Psoas muscle (tissue), 2 donors: ENCODE measurements around the genes SLC35D1, DEPDC1 and PTGER3.

- PRO-cap, 2 experiments: peak in 2 of 2 experiments; most common plus-strand start chr1:67053730 (in 2); most common minus-strand start chr1:67053950 (in 2)
These were observed at the start of gene SLC35D1 for GRCh38 chr1:67053279-67054269. SLC35D1 (minus strand) TSS chr1:67054148.

DNA sequence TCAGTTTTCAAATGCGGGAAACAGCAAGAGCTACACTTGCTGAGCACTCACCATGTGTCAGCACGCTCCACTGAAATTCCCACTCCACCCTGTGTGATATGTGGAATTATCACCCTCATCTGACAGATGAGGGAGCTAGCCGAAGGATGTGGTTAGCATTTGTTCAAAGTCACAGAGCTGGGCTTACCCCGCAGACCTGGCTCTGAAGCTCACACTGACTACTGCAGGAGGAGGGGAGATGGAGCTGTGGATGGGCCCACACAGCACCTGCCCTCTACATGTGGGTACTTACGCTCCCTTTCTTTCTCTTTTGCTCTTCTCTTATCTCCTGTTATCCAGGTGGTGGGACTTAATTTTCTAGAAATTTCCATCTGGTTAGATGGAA lies 29.2 kb downstream of the IL12RB2 start:
- PRO-cap, 2 experiments: no peak in any of the 2 experiments

DNA sequence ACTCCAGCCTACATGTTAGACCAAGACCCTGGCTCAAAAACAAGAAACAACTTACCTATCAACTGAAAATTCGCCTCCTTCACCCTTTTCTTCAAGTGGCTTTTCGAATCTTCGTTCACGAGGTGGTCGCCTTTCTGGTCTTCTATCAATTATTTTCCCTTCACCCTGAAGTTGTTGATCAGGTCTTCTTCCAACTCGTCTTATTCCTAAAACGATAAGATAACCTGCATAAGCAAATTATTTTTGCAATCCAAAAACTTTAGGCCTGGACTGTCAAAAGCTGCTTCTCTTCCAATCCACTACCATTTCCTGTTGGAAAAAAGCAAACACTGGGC lies 4.2 kb downstream of the SERBP1 start:
- PRO-cap, 2 experiments: no peak in any of the 2 experiments

- PRO-cap, 2 experiments: no peak in any of the 2 experiments
These were observed 48.8 kb upstream of the SERBP1 start for GRCh38 chr1:67478912-67479520.

- PRO-cap, 2 experiments: no peak in any of the 2 experiments
These were observed 94.2 kb upstream of the SERBP1 start for GRCh38 chr1:67524065-67525090.

DNA sequence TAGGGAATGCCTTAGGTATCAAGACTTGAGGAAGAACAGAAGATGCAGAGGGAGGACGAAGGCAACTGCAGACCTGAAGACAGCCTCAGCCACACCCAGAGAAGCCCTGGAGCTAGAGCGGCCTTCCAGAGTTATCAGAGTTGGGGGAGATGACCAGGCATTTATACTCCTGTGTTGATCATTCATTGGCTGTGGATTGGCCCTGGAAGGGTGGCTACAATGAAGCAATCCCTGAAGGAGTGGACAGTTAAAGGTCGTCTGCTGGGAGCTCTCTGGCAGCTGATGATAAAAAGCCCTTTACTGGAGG lies 126.6 kb upstream of the GADD45A start:
- PRO-cap, 2 experiments: no peak in any of the 2 experiments

DNA sequence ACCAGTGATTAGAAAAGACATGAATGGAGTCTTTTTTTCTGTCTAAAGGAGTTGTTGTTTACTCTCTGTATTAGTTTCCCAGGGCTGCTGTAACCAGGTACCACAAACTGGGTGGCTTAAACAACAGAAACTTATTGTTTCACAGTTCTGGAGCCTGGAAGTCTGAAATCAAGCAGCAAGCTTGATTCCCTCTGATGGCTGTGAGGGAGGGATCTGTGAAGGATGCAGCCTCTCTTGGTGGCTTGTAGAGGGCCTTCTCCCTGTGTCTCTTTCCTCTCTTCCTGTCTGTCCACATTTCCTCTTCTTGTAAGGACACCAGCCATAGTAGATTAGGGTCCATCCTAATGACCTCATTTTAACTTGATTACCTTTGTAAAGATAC lies 104.9 kb upstream of the GADD45A start:
- PRO-cap, 2 experiments: no peak in any of the 2 experiments

GRCh38 chr1:67682543-67682920 lies 2.5 kb upstream of the GADD45A start:
- PRO-cap, 2 experiments: no peak in any of the 2 experiments

DNA sequence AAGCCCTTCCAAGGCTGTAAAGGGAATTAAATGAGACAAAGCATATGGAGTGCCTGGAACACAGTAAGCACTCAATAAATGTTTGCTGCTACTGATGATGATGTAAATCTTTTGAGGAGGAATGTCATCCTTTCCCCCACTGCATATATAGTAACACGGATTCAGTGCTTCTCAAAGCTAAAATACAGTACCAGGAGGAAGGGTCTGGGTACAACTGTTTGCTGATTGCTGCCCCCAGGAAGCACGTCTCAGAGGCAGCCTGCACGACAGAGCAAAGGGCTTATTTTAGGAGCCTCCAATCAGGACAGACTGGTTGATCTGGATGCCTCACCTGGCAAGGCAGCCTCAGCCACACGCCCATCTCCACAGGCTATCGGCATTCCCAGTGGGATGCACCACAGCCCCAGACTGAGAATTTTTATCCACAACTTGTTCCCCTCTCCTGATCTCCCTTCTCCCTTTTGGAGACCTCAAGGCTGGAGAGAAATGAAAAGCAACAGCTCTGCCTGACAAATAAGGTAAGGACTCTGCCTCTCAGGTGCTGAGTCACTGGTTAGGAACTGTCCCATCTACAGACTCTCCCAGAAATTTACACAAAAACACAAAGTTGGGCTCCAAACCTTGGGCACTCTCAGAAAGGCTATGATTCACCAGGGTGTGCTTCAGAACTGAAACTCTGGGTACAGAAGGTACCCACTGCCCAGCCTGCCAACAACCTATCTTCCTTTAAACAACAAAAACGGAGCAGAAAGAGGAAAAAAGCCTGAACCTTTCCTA lies 64.5 kb downstream of the GADD45A start:
- PRO-cap, 2 experiments: no peak in any of the 2 experiments

GRCh38 chr1:67766855-67767638 lies 66.2 kb downstream of the GNG12 start:
- PRO-cap, 2 experiments: no peak in any of the 2 experiments

DNA sequence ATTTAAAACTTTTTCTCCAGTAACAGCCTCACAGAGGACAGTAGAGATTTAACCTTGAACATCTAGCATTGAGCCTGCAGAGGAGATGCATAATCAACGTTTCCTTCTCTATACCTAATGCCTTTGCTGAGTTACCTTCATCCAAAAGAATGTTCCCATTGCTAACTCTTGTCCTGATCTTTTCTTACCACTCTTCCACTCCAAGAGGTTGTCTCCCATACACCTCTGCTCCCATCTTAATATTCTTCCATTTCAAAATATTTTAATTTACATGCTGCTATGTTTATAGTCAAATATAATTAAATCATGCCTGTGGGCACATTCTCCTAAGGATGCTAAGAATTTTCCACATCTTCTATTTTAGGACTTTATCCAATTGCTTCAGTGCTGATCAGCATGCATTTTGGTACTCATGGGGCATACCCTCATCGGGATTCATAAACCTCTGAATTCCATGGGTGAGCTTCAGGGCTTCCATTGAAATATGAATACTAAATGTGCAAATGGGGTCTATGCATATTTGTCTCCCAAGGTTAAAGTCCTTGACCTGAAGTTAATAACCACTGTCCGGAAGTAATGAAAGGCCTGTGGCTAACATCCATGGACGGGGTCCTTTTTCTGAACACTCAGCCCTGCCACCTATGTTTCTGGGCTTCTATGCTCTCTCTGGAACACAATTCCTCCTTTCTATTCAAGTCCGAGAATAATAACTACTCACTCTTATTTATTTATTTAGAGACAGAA lies 55.3 kb downstream of the WLS start:
- PRO-cap, 2 experiments: no peak in any of the 2 experiments

DNA sequence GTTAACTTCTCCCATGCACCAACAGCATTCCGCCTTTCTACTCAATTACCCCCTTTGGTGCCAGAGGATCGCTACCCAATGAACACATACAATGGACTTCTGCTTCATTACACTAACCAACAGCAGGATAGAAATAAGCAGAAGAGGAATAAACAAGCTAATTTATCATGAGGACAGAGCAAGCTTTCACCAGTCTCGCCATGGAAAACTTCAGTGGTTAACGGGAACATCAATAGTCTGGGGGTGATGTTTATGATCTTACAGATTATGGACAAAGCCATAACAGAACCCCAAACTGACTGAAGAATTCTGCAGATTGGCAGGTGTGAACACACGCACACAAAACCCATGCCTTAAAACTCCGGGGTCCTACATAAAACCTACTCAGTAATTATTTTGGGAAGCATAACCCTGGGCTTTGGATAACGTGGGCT lies 15.0 kb downstream of the WLS start:
- PRO-cap, 2 experiments: no peak in any of the 2 experiments

- PRO-cap, 2 experiments: no peak in any of the 2 experiments
These were observed at the start of gene DEPDC1 for GRCh38 chr1:68496212-68497628. DEPDC1 (minus strand) TSS chr1:68497082.

GRCh38 chr1:68796739-68797172 lies 299.9 kb upstream of the DEPDC1 start:
- PRO-cap, 2 experiments: no peak in any of the 2 experiments

DNA sequence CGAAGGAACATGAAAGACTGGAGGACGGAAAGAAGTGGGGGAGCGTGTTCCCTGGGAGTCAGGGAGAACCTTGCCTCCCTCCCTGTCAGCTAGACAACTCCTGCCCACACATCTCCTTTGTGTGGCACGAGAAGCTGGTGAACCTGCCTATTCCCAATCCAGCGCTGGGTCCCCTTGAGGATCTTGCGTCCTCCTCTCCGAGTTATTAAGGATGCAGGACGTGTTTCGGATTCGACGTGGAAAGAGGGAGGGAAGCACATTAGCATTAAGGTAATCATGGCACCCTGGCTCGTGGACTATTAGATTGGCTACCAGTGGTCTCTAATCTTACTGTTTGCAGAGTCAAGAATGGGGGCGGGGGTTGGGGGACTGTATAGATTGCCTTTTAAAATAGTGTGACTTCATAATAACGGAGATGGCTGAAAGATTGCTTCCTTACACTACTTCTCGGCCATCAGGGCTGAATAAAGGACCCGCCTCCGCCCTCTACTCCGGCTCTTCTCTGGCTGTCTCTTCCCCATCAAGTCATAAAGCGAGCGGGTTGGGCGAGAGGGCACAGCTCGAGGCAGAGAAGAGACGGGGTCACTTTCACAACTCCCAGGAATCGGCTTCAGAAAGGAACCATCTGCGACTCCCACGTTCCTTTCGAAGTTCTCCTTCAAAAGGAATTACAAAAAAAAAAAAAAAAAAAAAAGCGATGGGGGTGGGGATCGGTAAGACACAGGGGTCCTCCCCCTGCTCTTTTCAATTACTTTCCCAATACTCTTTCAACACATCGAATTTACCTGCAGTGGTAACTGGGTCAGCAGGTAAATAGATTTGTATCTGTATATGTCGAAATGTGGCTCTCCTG lies 1.7 kb downstream of the LRRC7 start:
- PRO-cap, 2 experiments: no peak in any of the 2 experiments

DNA sequence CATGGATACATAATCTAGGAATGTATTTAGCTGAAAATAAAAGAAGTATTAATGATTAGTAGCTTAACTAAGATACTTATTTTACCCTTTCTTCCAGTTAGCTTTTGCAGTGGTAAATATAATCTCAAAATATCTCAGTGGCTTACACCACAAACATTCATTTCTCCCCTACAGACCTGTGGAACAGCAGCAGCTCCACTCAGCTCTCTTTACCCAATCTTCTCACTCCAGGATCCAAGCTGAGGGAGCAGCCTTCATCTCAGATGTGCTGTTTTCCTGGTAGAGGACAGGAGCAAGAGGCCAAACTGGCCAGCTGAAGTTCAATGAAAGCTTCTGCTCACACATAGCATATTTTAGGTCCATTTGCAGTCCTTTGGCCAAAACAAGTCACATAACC lies 14.4 kb downstream of the LRRC7 start:
- PRO-cap, 2 experiments: no peak in any of the 2 experiments

DNA sequence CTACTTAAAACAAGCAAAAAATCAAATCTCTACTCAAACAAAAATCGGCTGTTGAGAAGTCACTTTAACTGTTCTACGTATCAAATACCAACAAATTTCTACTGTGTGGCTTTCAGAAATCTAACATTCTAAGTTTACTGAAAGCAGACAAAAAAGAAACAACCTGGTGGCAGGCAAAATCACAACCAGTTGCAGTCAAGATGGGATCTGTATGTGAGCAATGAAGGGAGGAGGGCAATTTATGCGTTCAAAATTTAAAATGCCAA lies 1.2 kb downstream of the ANKRD13C start:
- PRO-cap, 2 experiments: no peak in any of the 2 experiments

DNA sequence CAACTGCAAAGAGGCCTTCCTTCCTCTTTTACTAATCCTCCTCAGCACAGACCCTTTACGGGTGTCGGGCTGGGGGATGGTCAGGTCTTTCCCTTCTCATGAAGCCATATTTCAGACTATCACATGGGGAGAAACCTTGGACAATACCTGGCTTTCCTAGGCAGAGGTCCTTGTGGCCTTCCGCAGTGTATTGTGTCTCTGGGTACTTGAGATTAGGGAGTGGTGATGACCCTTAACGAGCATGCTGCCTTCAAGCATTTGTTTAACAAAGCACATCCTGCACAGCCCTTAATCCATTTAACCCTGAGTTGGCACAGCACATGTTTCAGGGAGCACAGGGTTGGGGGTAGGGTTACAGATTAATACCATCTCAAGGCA lies 49.8 kb downstream of the CTH start:
- PRO-cap, 2 experiments: no peak in any of the 2 experiments

- PRO-cap, 2 experiments: no peak in any of the 2 experiments
These were observed at the start of gene PTGER3 for GRCh38 chr1:71047601-71048247. PTGER3 (minus strand) TSS chr1:71047816.

DNA sequence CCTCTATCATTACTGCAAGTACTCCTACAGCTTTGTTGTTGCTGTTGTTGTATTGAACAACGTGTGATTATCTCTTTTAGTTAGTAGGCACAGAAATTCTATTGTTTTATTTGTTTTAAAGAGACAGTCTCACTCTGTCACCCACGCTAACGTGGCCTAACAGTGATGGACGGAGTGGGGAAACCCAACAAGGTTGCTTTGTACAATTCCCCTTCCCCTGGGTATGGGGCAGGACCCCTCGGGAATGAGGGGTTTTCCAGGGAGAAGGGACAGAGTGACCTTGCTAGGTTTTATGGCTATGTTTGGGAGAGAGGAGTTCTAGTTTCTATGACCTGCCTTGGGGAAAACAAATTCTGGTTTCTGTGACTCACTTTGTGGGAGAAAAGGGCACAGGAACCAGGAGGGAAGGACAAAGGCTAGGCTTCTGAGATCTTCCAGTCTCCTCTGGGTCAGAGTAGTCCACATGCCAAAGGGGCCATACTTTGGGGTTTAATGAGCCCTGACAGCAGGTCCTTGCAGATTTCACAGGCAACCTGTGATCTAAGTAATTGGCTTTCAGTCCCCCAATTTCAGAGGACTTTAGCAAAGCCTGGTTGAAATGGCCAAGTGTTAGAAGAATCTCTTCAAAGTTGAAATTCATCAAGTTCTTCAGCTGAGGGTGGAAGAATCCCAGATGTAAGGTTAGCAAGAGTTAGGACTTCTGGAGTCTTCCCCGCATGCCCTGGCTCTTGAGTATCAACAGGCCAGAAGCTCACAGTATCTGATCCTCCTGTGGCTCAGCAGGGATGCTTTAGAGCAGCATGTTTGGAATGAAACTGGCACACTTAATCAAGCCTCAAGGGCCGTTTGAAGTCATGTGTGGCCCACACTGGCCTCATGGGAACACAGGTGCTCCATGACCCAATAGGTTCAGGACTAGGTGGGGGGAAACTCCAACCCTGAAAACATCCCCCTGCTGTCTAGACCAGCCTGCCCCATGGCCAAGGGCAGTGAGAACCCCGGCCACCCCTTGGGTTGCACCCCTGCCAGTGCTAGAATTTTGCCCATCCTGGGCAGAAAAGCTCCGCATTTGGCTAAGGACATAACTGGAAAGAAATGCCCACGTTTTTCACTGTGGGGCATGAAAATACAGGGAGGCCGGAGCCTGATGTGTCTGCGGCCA lies 5.7 kb upstream of the PTGER3 start:
- PRO-cap, 2 experiments: no peak in any of the 2 experiments